Subcutaneous preadipocyte (primary cell): ENCODE measurements around a stretch of chr3.

GRCh38 chr3:112642888-112643322, 2.0 kb upstream of the CCDC80 start:
- CAGE, long polyA plus RNA, result no peak

- CAGE, long polyA plus RNA, result no peak
Observed at GRCh38 chr3:112813680-112814104, 33.0 kb downstream of the CD200R1L start.

- CAGE, long polyA plus RNA, result no peak
Observed at GRCh38 chr3:113051665-113052187, 32.3 kb upstream of the NEPRO start.

GRCh38 chr3:113210254-113211187, 836 bp upstream of the BOC start:
- CAGE, long polyA plus RNA, result no peak

DNA sequence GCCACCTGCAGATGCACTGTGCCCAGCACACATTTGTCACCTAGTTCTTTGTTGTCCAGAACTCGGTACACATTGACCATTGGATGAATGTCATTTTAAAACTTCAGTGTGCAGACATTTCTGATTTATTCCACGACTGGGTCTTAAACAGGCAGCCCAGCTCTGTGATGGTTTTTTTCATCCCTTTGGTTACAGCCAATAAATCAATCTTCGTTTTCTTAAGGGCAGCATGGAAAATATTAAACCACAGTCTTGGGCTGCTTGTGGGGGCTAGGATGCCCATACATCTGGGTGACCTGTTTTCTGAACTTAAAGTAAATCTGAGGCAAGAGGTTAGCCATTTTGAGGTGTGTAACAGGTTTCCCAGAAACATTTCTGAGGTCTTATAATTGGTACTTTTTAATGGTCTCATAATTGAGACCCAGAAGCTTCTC, 1.9 kb downstream of the BOC start:
- CAGE, long polyA plus RNA, result no peak

DNA sequence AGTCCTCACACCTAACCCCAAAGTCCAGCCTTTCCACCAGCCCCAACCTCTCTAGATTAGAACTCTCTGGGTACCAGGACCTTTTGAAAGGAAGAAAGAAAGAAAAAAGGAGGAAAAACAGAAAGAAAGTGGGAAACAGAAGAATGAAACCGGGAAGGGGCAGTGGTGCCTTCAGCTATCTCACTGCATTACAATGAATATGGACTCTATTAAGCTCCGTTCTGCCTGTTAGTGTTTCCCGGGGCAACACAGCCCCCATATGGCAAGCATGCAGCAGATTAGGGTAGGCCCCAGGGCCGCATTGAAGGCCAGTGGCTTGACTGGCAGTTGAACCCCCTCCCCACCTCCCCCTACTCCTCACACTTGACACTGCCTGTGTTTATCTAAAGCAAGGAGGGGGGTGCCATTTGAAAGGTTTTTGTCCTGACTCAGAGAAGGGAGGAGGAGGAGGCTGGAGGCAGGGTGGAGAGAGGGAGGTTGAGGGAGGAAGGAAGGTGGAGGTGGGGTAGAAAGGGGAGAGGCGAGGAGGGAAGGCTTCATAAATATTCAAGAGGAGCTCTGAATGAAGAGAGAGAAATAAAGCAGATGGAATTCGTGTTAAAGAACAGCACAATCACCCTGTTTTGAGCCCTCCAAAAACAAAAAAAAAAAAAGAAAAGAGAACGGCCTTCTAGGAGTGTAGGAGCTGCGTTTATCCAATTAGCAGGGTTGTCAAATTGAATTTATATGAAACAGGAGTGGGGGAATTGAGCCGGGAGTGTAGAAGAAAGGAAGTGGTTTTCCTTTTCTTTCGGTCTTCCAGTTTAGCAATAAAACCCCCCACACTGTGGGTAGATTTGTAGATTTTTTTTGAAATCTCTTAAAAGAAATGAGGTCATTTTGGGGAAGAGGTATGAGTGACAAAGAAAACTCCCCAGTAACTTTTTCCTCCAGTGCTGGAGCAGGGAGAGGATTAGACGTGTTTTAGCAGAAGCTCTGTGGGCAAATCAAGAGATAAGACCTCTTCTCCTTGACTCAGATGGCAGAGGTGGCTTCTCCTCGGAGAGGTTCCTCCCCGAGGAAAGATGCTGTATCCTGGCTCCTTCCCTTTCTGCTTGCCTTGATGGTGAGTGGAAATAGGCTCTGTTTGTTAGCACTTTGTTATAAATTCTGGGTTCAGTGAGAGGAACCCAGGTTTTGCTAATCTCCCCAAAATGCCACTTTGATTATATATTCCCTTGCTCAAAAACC, 30.5 kb downstream of the BOC start:
- CAGE, long polyA plus RNA, result no peak

- CAGE, long polyA plus RNA, result no peak
Observed at GRCh38 chr3:113660159-113661654, 35.7 kb downstream of the USF3 start.

DNA sequence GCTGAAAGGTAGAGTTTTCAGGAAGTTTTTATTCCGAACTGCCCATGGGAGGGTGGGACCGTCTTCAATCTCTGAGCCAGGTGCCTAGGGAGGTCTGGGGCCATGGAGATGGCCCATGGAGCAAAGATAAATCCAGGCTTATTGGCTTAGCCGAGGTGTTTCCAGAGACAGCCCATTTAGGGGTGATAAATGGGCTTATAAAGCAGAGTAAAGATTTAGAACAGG, 474 bp downstream of the QTRT2 start:
- CAGE, long polyA plus RNA, result no peak

DNA sequence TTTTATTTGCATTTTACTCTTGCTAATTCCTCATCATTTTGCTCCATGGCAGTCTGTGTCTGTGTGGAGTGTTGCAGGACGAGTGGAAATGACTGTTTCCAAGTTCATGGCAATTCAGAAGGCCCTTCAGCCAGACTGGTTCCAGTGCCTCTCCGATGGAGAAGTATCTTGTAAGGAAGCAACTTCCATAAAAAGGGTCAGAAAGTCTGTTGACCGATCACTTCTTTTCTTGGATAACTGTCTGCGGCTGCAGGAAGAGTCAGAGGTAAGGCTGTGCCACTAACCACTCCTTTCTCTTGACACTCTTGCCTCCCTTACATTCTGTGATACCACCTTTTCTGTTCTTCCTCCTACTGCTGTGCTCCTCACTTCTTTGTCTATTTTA, 14.0 kb downstream of the QTRT2 start:
- CAGE, long polyA plus RNA, result no peak

- CAGE, long polyA plus RNA, result no peak
Observed at GRCh38 chr3:114214619-114215624, 22.5 kb downstream of the ZNF80 start.

DNA sequence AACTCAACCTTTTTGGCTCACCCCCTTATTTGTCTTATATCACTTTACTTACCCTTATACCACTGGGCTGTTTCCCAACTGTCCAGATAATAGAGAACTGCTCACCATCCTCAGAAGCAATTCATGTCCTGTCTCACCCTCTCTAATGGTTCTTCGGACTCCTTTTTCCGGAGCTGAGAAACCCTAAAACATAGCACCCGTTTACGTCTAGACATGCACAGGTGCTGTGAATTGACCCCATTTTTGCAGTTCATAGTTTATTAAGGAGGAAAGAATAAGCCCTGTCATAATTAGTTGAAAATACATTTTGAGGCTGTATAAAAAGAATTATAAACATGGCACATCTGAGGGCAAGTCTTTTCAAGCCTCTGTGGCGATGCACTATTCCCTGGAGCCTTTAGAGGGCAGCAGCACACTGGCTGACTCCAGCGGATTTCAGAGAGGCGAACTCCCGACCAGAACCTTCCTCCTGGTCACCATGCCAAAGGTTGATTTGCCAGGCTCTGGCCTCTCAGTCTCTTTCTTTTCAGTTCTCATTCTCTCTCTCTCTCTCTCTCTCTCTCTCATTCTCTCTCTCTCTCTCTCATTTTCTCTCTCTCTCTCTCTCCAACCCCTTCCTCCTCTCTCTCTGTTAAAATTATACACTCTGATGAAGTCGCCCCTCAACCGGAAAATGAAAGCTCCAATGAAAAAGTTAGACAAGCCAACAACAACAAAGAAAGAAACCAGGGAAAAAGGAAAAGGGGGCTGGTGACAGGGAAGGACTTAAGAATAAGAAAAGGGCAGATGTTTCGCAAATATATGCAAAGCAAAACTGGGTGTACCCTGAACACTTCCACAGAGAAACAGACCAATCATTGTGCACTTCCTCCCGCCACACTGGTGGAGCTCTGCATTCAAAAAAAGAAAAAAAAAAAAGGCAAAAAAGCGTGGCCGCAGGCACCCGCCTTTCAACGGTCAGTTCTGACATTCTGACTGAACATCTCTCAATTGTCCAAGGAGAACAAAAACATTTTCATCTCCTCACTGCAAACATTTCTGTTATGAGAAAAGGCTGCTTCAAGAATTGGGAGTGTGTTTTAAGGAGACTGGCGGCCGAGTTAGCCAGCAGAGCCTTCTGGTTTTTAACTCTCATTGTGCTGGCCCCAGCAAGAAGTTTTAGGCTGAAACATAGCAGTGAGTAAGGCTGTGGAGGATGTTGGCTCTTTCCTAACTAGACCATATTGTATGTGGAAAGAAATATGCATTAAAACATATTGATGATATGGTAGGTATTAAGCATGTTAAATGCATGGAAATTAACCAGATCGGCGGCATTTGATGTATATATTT, 90.2 kb downstream of the TIGIT start:
- CAGE, long polyA plus RNA, result no peak

DNA sequence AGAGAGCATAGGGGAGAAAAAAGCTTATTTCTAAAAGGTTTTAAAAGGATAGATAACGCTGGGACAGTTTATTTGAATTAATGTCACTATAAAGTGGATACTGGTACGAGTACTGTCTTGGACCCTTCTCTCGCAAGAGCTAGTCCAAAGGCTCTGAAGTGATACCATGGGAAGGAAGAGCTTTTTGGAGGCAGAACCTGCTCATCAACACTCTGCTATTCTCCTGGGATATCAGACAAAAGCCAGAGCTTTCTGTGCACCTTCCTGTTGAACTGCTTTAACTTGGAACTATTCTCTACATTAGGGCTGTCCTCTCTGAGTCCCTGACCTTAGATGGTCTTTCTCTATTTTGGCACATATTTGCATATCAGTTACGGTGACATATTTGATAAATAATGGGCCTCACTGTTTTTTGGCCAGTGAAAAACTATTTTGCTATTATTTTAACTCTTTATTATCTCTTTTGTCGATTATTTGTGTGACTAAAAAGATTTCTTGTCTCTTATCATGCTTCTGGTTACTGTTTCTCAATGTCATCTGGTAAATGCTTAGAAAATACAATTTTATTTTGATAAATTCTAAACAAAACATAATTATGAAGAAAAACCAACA, 146.9 kb downstream of the TIGIT start:
- CAGE, long polyA plus RNA, result no peak

GRCh38 chr3:114449139-114449956, 155.5 kb downstream of the TIGIT start:
- CAGE, long polyA plus RNA, result no peak

GRCh38 chr3:114624854-114625243, 331.0 kb downstream of the TIGIT start:
- CAGE, long polyA plus RNA, result no peak

DNA sequence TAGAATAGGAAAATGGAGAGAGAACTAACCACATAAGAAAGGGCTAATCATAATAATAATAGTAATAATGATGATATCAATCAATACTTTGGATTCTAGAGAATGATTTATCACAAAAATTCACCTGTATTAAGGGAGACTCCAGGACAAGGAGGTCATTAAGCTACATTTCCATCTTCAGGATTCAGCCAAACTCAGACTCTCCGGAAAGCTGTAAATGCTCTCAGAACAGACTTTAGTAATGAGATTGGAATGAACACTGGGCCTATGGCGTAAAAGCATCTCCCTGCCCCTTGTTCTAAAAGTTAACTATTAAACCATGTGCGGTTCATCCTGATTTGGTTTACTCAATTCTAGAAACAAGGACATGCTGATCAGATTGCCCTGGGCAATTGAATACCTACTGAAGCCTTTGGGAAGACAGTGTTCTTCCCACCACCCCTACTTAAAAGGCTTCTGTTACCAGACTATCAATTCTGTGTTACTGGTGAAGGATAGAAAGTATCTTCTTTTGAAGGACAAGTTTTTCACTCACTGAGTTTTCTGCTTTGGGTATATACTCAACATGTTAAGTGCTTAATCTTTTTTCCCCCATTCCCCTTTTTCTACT, 401.2 kb downstream of the ZBTB20 start:
- CAGE, long polyA plus RNA, result no peak

GRCh38 chr3:114746350-114746807, 400.7 kb downstream of the ZBTB20 start:
- CAGE, long polyA plus RNA, result no peak

GRCh38 chr3:114809653-114810718, 337.1 kb downstream of the ZBTB20 start:
- CAGE, long polyA plus RNA, result no peak

DNA sequence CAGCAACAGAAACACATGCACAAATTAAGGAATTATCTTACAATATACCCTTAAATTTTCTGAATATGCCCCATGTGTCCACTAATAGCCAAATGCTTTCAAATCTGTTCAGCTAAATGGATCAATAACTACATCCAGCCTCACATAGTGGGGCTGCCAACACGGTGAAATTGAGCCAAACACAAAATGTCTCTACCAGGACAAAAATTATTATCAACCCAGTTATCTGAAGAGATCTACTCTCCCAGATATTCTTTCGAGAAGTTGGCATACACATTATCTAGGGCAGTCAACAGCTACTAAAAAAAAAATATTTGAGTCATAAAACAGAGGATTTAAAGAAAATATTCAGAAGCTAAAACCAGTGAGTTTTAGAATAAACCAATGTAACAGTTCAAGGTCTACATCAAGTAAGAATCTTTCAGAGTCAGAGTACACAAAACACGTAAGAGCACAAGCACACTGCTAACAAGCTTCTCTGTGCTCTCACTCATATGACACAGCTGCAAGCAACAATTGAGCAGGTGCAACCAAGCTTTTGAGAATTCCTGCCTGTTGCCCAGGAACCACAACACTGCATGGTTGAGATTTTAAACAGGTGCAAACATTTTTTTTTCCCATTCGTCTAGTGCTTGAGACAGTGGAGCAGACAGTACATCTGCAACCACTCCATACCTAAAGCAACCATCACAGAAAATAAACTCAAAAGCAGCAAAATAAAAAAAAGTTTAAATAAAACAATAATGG, 247.7 kb downstream of the ZBTB20 start:
- CAGE, long polyA plus RNA, result no peak

DNA sequence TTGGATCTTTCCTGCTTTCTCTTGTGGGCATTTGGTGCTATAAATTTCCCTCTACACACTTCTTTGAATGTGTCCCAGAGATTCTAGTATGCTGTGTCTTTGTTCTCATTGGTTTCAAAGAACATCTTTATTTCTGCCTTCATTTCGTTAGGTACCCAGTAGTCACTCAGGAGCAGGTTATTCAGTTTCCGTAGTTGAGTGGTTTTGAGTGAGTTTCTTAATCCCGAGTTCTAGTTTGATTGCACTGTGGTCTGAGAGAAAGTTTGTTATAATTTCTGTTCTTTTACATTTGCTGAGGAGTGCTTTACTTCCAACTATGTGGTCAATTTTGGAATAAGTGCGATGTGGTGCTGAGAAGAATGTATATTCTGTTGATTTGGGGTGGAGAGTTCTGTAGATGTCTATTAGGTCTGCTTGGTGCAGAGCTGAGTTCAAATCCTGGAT, 155.9 kb downstream of the ZBTB20 start:
- CAGE, long polyA plus RNA, result no peak

GRCh38 chr3:115318381-115318763, 171.3 kb upstream of the ZBTB20 start:
- CAGE, long polyA plus RNA, result no peak